Mesenchymal stem cell of adipose (primary cell): Measurements from ENCODE around the genes EIF6, C20orf173, SPAG4 and NDRG3.

DNA sequence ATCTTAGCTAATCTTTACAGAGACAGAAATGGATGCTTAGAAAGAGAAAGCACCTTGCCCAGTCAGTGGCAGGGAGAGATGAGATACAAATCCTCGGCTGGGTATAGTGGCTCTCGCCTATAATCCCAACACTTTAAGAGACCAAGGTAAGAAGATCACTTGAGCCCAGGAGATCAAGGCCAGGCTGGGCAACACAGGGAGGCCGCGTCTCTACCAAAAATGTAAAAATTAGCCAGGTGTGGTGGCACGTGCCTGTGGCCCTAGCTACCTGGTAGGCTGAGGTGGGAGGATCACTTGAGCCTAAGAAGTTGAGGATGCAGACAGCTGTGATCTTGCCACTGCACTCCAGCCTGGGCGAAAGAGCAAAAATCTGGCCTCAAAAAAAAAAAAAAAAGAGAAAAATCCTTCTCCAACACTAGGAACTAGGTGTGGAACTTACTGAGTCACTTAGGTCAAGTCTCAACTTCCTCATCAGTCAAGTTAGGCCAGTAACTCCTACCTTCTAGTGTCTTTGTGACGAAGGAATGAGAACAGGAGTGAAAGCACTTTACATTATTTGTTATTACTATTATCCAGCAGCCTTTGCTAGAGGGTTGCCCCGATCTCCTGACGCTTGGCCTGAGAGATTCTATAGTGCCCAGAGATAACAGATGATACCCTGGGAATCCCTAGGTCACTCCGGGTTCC, 1.0 kb downstream of the EIF6 start:
- CAGE, long polyA plus RNA: no peak

DNA sequence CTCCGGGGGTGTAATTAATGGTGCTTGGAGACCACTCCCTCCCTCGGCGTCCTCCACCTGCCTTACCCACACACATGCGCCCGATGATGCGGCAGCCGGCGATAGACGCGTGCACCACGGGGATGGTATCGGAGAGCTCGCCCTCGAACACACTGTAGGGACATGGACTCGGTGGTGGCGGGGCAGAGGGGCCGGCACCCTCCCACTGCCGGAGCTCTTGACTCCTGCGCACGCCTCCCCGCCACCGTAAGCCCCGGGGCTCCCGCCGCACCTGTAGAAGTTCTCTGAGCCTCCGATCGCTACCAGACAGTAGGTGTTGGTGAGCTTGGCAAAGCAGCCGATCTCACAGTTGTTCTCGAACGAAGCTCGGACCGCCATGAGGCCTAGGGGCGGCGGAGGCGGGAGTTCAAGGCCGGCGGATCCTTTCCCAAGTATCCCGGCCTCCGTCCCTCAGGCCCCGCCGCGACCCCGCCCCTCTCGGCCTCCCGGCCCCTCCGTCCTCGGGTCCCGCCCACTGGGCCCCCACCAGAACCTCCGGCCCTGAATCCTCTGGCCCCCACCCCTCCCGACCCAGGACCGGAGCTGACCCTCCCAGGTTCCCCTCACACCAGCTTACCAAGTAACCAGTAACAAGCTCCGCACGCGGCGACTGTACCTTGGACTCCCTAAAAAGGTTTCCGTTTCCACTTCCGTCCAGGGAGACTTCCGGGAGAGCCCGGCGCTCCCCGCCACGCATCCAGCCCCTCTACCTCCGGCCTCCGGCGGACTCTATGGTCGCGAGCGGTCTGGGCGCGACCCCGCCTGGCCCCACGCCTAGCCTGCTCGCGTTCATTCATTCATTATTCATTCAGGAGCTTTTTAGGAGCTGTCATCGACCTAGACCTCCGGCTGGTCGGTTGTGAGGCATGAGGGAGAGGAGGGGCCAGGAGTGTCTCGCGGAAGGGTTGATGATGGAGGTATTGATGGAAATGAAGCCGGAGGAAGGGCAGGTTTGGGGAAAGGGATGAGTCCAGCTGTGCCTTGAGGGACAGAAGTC, at the start of gene EIF6:
Gene EIF6, minus strand, starts transcription at position 663 of the 1,036 bp plus-strand sequence.
- CAGE, long polyA plus RNA: no peak

DNA sequence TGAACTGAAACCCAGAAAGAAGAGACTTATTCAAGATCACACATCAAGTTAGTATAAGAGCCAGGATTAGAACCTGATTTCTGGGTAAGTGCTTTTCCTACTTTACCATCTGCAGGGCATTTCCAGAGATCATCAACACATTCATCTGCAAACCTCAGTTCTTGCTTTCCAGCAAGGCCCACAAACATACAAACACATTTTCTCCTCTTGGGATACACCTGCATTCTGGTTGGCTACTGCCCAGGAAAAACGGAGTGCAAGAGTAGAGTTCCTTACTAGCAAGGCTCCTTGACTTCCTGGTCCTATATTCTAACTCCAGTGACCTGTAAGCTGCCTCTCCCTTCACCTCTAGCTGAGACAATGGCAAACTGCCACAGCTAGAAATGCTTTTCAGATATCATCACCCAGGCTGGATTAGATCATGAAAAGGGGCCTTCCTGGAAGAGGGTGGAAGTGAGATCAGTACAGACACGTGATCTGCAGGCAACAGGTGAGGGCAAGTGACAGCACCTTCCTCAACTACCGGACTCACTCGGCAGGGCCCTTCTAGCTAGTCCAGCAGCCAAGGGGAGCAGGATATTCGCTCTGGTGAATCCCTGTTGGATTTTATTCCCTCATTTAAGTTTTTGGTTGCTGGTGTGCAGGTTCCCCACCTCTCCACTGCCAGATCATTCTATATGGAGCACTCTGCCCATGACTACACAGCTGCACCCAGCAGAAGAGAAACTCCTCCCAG, 26.2 kb upstream of the FAM83C start:
- CAGE, long polyA plus RNA: no peak

- CAGE, long polyA plus RNA: no peak
Observed at GRCh38 chr20:35529584-35529840, at the start of gene C20orf173. Gene C20orf173, minus strand, starts transcription at chr20:35529652.

- CAGE, long polyA plus RNA: no peak
Observed at GRCh38 chr20:35615472-35616348, at the start of gene SPAG4. Gene SPAG4, plus strand, starts transcription at chr20:35615829.

DNA sequence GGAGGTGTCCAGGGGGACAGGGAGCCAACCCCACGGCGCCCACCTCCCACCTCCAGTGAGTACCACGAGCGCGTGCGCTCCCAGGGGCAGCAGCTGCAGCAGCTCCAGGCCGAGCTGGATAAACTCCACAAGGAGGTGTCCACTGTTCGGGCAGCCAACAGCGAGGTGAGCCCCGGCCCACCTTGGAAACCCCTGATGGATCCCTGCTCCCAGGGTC, 2.8 kb downstream of the SPAG4 start:
- CAGE, long polyA plus RNA: no peak

GRCh38 chr20:35618773-35619843, 3.5 kb downstream of the SPAG4 start:
- CAGE, long polyA plus RNA: no peak

GRCh38 chr20:35700298-35701055, 1.3 kb downstream of the ROMO1 start:
- CAGE, long polyA plus RNA: no peak

DNA sequence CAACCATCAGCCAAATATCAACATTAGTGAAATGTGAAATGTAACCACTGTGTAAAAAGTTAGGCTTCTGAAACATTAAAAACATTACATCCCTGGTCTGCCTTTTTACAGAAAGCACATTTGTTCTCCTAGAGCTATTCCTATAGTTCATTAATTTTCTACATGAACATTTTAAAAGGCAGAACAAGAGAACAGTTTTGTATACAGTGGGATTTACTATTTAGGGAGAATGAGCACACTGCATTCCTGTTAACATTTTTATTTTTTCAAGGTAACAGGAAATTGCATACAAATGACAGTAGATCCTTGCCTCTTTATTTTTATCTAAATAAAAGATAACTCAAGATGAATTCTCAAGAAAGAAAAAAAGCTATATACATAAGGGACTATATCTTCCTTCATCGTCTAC, 4.9 kb downstream of the ROMO1 start:
- CAGE, long polyA plus RNA: no peak

DNA sequence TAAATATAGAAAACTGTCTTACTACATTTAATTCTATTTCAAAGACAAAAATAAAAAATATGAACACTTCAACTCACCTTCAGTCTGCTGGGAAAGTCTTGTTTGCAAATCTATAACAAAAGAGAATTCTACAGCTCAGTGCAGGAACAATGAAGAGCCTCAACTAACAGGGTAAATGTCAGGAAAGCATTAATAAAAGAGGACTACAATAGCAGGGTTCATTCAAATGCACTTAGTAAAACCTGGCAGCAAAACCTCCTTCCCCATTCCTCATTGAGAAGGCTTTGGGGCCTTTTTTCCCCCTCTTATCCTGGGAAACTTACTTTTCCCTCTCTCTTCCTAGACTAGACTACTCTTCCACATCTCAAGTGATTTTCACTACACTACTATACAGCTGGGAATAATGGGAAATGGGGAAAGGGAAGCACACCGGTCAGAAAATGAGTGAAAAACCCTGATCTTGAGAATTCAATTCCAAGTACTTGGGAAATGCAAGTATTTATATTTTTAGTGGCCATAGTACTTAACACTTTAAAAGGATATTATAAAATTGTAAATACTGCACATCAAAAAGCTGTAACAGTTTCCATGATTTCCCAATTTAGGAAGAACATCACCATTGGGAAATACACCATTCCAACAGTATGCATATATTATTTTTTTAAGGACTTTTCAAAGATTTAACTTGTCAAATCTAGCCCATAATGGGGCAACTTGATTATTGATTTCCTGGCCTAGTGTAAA, 10.1 kb downstream of the ROMO1 start:
- CAGE, long polyA plus RNA: no peak

DNA sequence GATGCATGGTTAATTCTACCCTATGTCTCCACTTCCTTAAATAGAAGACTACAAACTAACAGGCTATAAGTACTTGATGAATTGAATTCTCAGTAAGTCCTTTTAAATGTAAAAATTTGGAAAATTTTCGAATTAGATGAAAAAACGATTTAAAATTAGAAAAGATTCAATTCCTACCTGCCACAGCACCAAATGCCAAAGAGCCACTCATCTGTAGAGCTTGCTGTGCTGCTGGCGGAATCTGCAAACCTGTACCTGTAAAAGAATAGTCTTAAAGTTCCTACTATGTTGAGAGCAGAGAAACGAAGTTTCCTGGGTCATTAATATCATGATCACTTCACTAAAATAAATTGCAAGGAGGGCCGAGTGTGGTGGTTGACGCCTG, 13.6 kb downstream of the ROMO1 start:
- CAGE, long polyA plus RNA: no peak

DNA sequence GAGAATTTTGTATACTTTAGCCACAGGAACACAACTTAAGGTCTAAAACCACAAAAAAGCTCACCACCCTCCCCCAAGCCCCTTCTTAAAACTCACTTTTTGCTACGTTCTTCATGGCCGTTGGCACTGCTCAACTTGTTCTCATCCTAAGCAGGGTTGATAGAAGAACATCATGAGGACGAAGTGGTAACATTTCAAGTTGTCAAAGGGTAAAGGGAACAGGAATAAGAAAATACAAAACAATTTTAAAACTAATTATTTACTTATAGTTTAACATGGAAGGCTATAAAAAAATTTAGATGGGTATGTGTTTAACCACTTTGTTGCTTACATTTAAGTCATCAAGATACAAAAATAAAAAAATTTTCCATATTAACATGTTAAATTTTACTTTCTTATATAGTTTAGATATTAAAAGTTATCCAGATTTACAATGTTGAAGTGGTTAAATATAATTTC, 3.2 kb downstream of the RBM39 start:
- CAGE, long polyA plus RNA: no peak

DNA sequence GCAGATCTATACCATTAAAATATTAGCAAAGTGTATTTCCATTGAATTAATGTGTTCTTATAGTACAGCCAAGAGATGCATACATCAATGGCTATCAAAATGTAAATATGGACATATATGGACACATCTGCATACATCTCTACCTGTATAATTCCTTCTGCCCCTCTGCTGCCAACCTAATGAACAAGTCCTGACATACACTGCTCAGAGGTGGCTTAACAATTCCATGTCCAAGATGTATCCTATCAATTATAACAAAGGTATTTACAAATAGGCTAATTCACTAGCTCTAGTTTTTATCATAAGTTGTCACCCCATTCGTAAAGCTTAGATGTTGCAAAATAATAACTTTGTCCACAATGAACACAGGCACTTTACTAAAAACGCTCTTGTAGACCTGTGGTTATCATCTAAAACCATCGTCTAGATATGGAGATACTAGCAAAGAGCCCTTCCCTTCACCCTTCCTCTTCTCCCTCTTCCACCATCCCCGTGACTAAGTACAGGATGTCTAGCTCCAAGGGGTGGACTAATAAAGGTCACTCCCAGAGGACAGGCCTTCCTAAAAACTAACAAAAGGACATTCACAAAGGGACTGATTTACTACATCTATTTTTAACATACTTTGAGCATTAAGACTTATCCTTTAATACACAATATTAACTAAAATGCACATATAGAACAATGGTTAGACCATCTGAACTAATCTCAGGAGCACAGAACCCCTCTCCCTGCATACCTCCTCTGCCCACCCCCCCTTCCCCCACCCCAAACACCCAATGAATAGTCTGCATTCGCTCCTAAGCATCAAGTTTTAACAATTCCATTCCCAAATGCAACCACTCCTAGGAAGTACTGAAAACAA, 77.9 kb downstream of the CNBD2 start:
- CAGE, long polyA plus RNA: no peak

- CAGE, long polyA plus RNA: no peak
Observed at GRCh38 chr20:36064535-36065638, 89.7 kb upstream of the EPB41L1 start.

- CAGE, long polyA plus RNA: no peak
Observed at GRCh38 chr20:36091424-36092384, 62.8 kb upstream of the EPB41L1 start.

DNA sequence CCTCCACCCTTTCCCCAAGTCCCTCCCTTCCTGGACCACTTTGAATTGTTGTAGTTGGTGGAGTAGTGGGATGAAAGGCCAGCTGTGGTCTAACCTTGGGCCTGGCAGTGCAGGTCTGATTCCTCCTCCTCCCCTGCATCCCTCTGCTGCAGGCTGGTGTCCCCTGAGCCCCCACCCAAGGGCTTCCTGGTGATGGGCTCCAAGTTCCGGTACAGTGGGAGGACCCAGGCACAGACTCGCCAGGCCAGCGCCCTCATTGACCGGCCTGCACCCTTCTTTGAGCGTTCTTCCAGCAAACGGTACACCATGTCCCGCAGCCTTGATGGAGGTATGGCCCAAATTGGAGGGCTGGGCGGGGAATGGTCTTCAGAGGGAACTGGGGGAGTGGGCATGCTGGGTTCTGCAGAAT, 35.9 kb downstream of the EPB41L1 start:
- CAGE, long polyA plus RNA: no peak

DNA sequence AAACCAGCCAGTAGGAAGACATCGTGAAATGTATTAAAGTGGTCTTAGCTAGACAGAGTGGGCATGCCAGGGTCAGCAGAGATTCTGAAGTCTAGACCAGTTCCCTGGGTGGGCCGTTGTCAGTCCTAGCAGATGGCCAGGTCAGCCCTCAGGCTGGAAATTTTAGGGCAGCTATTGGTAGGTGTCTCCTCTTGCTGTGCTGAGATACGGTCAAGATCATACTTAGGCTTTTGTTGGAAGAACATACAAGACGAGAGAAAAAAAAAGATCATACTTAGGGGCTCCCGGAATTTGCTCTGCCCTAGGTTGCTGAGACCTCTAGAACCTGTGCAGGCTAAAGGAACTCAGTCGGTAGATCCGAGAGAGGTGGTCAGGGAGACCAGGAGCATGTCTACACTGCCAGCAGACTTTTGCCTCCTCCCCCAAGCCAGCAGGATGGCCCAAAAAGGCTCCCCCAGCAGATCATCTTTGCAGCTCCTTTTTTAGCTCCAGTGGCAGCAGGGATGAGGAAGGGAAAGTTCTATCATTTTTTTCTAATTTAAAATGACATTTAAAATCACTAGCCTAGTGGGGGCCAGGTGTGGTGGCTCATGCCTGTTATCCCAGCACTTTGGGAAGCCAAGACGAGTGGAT, 69.6 kb upstream of the MYL9 start:
- CAGE, long polyA plus RNA: no peak

DNA sequence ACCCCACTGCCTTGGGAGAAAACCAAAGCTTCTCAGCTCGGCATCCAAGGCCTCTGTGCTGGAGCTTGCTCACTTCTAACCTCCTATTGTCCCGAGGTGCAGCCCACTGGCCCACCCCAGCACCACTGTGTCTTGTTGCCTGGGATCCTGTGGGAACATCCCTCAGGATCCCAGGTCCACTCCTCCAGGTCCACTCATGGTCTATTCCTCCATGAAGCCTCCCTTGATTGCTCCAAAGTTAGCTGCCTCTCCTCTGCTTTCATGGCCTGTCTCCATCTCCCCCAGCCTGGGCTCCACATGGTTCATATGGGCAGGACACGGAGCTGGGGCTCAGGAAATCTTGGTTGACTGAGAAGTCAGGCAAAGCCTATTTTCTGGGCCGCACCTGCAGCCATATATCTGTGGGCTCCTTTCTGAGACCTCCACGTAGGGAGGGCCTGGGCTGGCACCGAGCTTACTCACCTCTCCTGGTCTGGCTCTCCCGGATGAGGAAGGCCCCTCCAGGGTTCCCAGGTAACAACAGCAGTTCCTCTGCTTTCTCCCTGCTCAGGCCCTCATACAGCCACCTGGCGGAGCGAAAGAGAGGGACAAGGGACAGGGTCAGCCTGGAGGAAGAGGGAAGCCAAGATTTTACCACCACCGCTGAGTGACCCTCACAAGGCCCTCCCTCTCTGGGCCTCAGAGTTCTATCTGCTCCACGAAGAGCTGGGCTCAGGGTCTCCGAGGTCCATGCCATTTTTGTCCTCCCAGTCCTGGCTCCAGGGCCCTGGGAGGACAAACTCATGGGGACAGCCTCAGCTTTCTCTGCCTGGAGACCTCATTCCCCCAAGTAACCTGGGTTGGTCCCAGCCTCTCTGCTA, 13.6 kb downstream of the SLA2 start:
- CAGE, long polyA plus RNA: no peak

DNA sequence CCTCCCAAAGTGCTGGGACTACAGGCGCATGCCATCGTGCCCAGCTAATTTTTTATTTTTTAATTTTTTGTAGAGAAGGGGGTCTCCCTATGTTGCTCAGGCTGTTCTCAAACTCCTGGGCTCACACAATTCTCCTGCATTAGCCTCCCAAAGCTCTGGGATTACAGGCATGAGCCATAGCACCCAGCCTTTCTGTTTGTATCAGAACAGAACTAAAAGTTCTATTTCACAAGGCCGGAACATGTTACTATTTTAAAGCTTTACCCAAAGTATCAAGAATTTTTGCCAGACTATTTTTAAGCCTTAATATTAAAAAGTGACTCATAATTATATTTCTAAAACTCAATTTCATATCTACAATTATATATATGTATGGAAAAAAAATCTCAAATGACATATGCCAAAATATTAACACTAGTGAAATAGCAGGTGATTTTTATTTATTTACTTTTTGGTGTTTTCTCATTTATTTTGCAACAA, 42.3 kb downstream of the NDRG3 start:
- CAGE, long polyA plus RNA: no peak

- CAGE, long polyA plus RNA: no peak
Observed at GRCh38 chr20:36745383-36746560, at the start of gene NDRG3. Gene NDRG3, minus strand, starts transcription at chr20:36746090.